PFSK-1 (cell line): ENCODE results near the gene GABBR2.

DNA sequence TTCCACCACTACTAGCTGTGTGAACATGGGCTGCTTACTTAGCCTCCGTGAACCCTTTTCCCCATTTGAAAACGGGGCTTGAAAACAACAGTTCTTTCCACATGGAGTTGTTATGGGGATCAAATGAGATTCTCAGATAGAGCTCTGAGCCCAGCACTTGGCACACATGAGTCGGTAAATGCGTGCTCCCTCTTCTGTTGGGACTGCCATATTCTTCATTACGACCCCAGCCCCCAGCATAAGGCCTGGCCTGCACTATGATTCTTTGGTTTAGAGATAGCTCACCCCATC lies 887 bp downstream of the NANS start:
- RRBS, result no CpG with 5 or more reads among the region's 5 CpGs

- RRBS, result no CpG with 5 or more reads among the region's 5 CpGs
These were observed 26.9 kb downstream of the TRIM14 start for GRCh38 chr9:98092100-98092444.

DNA sequence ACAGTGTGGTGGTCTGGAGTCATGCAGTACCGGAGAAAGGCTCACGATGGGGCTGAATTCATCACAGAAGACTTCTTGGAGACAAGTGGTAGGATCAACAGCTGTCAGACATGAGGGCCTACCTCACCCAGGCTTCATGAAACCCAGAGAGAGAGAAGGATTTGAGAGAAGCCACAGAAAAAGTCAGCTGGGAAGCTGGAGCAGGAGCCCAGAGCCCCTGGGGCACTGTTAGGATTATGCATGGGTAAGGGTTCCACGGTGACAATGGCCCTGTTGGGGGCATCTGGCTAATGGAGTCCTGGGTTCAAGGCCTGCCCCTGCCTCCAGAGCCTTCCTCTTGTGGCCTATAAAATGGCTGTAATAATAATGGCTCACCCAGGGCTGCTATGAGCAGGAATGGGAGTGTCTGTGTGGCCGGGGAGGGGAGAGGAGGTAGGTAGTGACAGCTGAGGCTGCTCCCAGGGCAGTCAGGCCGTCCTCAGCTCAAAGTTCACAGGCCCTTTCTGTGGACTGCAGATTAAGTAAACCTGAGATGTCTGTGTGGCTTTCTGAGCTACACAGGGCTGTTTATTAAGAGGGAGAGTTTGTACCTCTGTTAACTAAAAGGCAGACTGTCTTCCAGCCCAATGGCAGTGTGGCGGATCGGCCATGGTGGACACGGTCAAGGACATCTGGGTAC lies 843 bp downstream of the TRIM14 start:
- RRBS, result no CpG with 5 or more reads among the region's 8 CpGs

DNA sequence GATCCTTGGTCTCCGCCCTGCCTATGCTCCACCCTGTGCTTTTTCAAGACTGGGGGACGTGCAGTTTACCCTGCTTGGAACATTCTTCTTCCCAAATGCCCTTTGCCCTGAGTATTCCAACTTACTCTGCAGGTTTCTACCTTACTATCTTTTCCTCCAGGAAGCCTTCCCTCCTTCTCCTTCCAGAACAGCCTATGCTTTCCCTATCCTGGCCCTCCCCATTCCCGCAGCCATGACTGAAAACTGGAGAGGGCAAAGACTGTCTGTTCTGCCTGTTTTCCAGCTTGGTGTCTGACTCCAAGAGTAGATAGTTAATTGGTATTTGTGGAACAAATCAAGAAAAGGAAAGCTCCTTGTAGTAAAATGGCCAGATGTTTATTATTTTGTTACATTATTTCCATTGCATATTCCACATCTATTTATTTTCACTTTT lies 1.6 kb upstream of the TRIM14 start:
- RRBS, result no CpG with 5 or more reads among the region's 3 CpGs

DNA sequence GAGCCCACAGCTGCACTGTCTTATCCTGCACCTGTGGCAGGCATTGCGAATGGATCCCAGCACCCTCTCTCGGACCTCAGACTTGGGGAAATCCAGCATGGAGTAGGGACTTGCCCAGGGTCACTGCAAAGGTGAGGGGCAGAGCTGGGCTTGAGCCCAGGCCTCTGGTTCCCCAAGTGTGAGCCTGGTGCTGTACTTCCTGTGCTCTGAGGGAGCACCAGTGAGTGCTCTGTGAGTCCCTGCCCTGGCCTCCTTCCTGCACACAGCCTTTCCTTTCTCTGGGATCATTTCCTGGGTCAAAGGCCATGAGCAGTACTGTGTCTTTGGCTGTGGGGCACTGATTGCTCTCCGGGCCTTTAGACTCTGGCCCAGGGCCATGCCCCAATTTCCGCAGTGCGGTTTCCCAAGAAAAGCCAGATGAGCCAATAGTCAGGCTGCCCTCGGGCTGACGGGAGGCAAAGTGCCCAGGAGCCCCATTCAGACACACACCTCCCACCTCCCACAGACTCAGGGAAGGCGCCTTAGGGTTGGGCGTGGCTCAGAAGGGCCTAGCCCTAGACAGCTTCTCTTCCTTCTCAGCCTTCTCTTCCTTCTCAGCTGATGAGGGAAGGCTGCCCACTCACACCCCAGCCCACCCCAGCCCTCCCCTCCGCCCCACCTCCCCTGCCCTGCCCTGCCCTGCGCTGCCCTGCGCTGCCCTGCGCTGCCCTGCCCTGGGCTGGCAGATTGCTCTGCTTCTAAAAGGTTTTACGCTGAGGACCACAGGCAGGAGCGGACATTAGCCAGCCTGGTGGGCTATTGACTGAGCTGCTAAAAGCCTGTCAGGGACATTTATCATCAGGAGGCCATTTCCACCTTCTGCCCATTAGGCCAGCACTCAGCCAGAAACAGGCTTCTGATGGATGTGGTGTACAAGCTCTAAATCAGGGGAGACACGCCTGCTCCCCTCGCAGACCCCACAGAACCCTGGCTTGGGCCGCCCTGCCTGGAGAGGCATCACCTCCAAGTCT lies 23.5 kb upstream of the TRIM14 start:
- RRBS, result no CpG with 5 or more reads among the region's 18 CpGs

- RRBS, result no CpG with 5 or more reads among the region's 14 CpGs
These were observed 19.7 kb downstream of the CORO2A start for GRCh38 chr9:98172523-98173285.

- RRBS, result no CpG with 5 or more reads among the region's 9 CpGs
These were observed 1.8 kb downstream of the TBC1D2 start for GRCh38 chr9:98253311-98254292.

DNA sequence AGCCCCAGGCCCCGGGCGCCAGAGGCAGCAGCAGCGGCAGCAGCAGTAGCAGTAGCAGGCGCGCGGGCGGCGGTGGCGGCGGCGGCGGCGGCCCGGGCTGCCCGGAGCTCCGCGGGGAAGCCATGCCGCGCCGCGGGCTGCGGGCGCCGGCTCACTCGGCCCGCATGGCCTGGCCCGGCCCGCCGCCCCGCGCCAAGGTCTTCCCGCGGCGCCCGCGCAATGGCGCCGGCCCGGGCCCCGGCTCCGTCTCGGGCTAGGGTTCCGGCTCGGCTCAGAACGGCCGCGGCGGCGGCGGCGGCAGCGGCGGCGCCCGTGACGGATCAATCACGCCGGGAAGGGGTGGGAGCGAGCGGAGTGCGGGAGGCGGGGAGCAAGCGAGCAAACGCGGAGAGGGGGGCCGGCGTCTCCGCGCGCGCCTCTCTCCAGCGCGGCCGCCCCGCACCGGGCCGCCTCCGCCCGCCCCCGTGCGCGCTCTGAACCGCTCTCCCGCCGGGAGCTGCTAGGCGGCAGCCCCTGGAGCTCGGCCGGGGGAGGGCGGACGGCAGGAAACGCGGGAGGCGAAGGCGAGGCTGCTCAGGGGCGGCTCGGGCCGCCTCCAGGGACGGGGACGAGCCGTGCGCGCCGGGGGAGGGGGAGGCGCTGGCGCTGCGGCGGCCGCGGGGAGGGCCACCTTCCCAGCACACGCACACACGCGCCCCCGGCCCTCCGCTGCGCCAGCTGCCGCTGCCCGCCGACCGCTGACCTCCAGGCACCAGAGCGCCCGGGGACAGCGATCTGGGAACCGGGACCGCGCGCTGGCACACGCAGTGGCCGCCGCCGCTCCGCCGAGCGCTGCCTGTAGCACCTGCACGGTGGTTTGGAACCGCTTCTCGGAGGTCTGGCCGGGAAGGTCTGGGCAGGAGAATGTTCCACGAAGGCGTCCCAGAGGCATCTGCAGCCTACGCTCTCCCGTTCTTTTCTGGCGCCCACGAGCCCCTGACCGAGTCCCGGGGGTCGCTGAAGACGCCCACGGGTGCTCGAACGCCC lies at the start of gene GABBR2:
Gene GABBR2 (minus strand): TSS at position 322 of the 1,026 bp plus-strand sequence.
- RRBS, result 5% methylated on average over 121 of the region's 150 CpGs

DNA sequence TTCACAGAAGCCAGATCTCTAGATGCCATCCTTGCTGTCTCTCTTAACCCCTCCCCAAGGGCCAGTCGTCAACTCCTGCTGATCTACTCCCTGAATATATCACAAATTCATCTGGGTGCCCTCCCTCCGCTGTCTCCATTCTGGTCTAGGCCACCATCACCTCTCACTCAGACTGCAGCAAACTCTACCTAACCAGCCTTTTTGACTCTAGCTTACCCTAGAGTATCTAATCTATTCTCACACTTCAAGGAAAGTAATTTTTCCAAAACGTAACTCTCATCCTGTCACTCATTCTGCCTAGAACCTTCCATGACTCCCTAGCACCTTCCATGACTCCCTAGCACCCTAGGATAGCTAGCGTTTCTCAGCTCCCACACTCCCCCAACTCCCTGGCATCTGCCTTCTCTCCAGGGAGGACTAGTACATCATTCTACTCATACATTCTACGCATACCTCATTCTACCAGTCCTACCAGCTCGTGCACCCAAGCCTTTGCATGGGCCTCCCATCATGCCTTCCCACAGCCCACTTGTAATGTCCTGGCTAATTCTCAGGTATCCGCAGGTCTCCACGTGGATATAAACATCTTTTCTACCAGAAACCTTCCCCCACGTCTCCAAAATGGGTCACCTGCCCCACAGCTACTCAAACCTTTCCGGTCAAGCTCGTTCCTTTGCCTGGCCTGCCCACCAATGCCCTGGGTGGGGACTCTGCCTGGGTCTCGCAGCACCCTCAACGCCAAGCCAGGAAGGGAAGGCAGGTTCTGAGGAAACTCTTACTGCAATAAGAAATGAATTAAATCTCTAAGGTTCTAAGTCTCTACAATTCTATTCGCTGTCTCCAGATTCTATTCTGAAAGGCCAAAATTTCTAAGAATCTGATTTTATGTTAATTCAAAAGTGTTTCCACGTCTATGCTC lies 1.0 kb downstream of the ANKS6 start:
- RRBS, result no CpG with 5 or more reads among the region's 15 CpGs

DNA sequence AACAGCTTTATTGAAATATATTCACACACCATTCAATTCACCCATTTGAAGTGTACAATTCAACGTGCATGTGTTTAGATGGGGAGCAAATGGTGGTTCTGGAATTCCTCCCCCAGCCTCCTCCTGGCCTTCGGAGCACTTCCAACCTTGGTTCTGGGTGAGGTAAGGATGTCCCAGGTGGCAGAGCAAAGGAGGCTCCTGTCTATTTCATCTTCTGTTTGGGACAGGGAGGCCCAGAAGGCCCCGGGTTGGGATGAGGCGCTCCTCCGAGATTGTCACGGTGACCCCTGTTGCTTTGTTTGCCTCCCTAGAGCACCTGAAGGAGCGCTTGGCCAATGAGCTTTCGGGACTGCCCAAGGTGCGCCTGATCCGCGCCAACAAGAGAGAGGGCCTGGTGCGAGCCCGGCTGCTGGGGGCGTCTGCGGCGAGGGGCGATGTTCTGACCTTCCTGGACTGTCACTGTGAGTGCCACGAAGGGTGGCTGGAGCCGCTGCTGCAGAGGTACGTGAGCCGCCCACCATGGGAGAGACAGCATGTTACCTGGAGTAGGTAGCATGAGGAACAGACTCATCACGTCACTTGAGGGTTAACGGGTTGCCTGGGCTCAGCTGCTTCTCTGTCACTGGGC lies 19.1 kb downstream of the GALNT12 start:
- RRBS, result no CpG with 5 or more reads among the region's 23 CpGs

DNA sequence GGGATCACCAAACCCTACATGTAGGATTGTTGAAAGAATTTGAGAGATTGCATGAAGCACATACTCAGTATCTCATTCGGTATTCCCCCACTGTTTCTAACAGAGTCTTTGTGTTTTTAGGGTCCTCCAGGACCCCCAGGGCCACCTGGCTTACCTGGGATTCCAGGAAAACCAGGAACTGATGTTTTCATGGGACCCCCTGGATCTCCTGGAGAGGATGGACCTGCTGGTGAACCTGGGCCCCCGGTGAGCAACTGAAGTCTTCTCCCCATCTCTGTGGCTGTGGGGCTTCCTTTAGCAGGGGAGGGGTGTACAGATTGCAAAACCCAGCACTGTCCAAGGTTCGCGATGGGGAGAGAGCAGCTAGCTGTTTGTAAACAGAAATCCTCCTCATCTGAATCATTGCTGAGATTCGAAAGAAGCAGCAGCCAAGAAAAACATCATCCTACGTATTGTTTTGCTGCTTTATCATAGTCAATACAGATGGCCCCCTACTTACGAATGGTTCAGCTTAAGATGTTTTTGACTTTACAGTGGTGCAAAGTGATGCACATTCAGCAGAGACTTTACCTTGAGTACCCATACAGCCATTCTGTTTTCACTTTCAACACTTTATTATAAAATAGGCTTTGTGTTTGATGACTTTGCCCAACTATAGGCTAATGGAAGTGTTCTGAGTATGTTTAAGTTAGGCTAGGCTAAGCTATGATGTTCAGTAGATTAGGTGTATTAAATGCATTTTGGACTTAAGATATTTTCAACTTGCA lies 80.0 kb upstream of the TGFBR1 start:
- RRBS, result no CpG with 5 or more reads among the region's 7 CpGs

DNA sequence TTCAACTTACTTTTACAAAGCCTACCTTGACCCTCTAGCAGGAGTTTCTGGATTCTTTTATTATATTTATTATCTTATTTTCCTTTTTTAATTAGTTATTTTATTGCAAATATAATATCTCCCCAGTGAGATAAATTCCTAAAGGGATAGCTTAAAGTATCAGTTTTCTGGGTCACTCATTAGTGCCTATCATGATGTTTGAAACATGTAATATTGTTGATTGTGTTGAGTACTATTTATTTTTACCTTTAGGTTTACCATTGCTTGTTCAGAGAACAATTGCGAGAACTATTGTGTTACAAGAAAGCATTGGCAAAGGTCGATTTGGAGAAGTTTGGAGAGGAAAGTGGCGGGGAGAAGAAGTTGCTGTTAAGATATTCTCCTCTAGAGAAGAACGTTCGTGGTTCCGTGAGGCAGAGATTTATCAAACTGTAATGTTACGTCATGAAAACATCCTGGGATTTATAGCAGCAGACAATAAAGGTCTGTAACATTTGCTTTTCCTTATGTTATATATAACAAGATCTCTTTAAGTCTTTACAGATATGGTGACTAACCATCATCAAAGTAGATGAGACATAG lies 32.8 kb downstream of the TGFBR1 start:
- RRBS, result no CpG with 5 or more reads among the region's 7 CpGs

GRCh38 chr9:99226227-99226561 lies 4.1 kb downstream of the SEC61B start:
- RRBS, result no CpG with 5 or more reads among the region's 4 CpGs

- RRBS, result no CpG with 5 or more reads among the region's 3 CpGs
These were observed 138.0 kb downstream of the SEC61B start for GRCh38 chr9:99360048-99360530.

GRCh38 chr9:99368114-99369083 lies 146.3 kb downstream of the SEC61B start:
- RRBS, result 7% methylated on average over 9 of the region's 34 CpGs

DNA sequence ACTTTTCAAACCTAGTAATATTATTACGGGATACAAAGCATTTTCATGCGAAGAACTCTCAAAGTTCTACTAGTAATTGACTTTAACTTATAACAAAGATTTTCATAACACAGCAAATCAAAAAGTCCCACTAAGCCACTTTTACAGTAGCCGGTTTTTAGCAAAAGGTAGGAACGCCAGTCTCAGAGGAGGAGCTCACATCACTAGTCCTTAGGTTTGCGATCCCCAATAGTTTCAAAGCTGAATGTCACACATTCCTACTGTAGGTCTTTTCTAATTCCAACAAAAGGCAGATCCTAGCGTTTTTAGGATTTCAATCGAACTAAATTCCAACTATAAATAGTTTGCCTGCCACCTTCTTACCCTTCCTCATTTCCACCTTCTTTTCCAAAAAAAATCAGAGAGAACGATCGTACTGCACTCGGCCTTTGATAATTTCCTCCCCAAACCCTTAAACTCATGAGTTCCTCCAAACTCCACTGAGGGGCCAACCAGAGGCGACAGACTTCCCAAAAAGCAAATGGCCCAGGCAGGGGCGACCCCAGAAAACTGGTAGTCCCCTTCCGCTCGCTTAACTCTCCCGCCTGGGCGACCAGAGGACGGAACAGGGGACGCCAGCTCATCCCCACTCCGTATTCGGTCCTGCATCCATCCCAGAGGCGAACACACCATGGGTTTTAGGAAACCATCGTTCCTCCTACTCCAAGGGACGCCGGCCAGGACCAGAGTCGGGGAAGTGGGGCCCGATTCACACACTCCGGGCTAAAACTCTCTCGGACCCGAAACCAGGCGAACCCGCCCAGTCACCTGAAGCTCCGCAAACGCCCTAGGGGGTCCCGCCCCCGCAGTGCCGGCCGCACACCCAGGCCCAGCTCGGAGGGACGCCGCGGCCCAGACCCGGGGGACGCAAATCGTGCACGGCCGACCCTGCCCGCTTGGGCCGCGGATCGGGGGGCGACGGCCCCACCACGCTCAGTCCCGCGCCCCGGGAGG lies 696 bp downstream of the TEX10 start:
- RRBS, result 1% methylated on average over 25 of the region's 56 CpGs

- RRBS, result no CpG with 5 or more reads among the region's 1 CpG
These were observed 58.2 kb downstream of the BAAT start for GRCh38 chr9:101326623-101327074.

- RRBS, result no CpG with 5 or more reads among the region's 2 CpGs
These were observed 1.4 kb downstream of the BAAT start for GRCh38 chr9:101383353-101383903.

- RRBS, result no CpG with 5 or more reads among the region's 6 CpGs
These were observed 17.1 kb downstream of the ALDOB start for GRCh38 chr9:101418360-101418995.

- RRBS, result no CpG with 5 or more reads among the region's 8 CpGs
These were observed 14.2 kb downstream of the ALDOB start for GRCh38 chr9:101421074-101422146.